GM19240 (cell line): ENCODE results near the gene APOOL.

GRCh38 chrX:84061669-84062435, 126.1 kb downstream of the RPS6KA6 start:
- RRBS: no CpG with 5 or more reads among the region's 2 CpGs

- RRBS: no CpG with 5 or more reads among the region's 4 CpGs
Observed at GRCh38 chrX:84729769-84730063, 227.5 kb upstream of the HDX start.

DNA sequence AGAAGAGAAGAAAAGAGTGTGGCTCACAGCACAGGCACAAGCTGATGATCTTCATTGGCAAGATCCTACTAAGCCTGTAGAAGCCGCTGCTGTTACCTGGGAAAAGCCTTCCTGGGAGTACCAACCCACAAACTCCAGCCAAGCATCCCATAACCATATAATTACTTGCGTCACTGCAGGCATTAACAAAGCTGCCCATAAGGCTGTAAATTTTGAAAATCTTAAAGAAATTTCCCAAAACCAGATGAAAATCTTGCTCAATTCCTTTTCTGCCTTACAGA, 237.8 kb upstream of the HDX start:
- RRBS: no CpG with 5 or more reads among the region's 2 CpGs

DNA sequence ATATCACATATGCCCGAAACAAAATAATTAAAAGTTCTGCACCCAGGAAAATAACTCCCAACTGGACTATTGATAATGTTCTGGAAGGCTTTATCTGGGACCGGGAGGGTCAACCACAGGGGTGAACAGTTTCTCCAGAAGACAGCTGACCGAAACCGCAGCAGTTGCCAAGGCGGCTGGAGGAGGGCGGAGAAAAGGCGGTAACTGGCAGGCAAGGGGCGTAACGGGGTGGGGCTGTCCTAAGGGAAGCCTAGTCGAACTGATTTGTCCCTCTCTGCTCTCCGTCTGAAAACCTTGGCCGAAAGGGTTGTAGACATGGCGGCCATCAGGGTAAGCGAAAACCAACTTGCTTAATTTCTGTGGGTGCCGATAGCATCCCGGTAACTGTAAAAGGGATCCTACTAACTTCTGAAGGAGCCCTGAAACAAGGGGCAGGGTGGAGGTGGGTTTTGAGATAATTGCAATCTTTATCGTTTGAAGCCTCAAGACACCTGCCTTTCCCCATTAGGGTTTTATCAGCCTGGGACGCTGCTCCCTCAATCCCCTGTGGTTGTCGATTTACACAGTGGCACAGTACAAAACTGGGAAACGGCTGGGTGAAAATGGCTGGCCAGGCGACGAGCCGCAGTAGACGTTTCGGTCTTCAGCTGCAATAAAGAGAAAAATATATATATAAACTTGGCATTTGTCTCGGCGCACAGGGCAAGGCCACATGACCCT, at the start of gene APOOL:
TSS of gene APOOL (plus strand) at position 280 of the 720 bp plus-strand sequence.
- RRBS: no CpG with 5 or more reads among the region's 27 CpGs

- RRBS: no CpG with 5 or more reads among the region's 5 CpGs
Observed at GRCh38 chrX:85963729-85964307, 83.5 kb downstream of the CHM start.

DNA sequence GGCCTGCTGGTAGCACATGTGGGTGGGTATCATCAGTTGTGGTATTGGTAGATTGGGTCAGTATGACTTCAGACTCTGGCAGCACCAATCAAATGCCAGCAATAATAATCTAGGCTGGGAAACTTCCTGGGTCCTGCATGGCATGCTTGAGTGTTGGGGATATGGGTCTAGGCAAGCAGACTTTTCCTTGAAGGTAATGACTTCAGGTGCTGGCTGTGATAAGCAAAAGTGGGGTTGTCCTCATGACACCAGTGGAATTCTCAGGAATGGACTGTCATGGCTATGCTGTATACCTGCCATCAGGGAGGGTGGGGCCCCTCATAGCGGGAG, 577.5 kb downstream of the DACH2 start:
- RRBS: no CpG with 5 or more reads among the region's 1 CpG

- RRBS: no CpG with 5 or more reads among the region's 5 CpGs
Observed at GRCh38 chrX:89539080-89539503, 382.6 kb upstream of the TGIF2LX start.

GRCh38 chrX:92114255-92114542, 335.0 kb downstream of the PCDH11X start:
- RRBS: no CpG with 5 or more reads among the region's 6 CpGs

DNA sequence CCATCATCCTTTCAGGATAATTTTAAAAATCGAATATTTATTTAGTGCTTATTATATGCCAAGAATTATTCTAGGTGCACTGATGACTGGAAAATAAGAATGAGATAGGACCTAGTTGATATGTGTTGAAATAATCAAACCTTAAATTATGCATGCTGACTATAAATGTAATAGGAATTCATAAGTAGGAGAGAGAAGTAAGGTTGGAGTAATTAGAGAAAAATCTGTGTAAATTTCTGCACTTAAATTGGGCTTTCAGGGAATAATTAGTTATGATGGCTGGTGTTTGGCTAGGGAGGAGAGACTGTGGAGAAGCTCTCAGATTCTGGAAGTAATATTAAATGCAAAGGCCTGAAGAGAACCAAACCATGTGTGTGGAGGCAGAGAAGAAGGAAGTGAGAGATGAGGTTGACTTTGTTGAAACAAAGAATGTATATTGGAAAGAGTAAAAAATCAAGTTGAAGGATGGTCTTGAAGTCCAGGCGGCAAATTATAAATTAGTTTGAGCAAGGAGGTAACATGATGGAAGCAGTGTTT, 79.4 kb downstream of the DIAPH2 start:
- RRBS: no CpG with 5 or more reads among the region's 2 CpGs

GRCh38 chrX:96993543-96994000, 109.9 kb downstream of the RPA4 start:
- RRBS: no CpG with 5 or more reads among the region's 2 CpGs

DNA sequence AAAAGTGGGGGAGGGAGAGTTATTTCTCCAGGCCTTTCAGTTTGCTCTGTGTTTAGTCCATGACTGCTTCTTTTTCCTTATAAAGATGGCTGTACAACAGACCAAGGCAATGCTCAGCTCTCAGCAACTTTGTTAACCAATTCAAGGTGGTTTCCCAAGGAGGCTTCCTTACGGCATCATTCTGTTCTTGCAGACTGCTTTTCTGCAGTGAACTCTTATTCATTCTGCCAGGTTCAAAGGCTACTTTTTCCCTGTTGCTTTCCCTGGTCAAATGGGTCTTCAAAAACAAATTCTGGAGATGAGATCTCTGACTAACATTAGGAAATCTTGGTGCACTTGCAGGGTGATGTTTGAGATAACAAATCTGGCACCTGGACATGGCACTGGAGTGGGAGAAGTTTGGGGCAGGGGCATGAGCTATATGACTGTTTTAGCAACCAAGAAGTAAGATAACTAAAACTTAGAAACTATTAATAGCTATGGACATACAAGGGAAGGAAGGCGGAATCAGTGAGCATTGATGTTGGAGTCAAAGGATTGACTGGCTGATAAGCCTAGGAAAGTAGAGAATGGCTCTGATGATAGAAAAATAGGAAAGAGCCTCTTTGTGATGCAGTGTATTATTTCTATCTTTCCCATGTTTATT, 129.8 kb downstream of the RPA4 start:
- RRBS: no CpG with 5 or more reads among the region's 2 CpGs

GRCh38 chrX:100593115-100593504, 8.4 kb downstream of the TNMD start:
- RRBS: no CpG with 5 or more reads among the region's 2 CpGs

DNA sequence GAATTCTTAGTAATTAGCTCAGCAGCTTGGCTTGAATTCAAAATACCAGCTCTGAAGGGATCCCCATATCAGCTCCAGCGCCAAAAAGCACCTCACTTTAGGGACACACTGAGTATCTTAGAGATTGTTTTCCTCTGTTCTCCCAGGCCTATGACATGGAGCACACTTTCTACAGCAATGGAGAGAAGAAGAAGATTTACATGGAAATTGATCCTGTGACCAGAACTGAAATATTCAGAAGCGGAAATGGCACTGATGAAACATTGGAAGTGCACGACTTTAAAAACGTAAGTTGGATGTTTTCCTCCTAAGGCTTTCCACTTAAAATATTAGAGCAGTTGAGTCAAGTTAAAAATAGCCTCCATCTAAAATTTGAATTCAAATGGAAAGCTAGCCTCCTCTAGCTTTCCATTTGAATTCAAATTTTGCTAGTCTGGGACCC, 9.0 kb downstream of the TNMD start:
- RRBS: no CpG with 5 or more reads among the region's 4 CpGs

DNA sequence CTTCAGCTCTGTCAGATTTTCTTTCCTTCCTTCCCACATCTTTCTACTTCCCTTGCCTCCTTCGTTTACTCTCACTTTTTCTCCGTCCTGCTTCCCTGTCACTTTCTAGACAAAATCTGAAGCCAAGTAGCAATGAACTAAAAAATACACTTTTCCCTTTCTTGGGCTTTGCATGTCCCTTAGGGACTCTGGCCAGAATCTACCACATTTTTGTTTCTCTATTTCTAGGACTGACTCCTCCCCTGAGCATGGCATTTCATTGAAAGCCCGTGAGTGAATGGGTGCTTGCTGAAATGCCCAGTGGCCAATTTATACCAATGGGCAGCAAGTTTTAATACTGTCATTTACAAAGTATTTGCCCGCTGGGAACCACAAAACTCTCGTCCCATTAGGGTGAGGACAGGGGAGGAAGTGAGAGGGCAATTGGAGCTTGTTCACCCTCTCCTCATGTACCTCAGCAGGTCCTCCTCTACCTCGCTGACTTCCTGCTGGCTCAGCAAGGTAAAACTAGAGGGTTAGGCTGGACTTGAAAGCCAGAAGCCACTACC, 1.0 kb downstream of the SRPX2 start:
- RRBS: no CpG with 5 or more reads among the region's 6 CpGs

GRCh38 chrX:100650635-100651384, 6.8 kb downstream of the SRPX2 start:
- RRBS: no CpG with 5 or more reads among the region's 2 CpGs

DNA sequence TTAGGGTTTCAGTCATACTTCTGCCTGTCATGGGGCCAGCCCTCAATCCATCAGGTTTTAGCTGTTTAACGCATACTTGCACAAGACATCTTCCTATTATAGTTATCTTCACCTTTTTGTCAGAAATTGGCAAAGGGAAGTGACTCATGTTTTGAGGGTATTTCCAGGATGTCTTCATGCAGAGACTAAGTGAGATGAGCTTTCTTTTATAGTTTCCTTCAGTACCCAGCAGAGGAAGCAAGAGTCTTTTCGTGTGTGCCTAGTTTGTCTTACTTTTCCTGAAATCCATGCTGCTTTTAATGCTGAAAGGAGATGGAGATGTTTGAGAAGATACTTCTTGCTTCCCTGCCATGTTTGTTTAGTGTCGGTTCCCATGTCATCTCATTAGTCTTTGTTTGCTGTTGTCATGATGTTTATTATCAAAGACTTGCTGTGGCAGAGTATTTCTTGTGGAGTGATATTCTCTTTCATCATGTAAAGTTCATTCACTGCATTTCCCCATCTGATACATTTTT, 9.6 kb downstream of the CSTF2 start:
- RRBS: no CpG with 5 or more reads among the region's 3 CpGs

DNA sequence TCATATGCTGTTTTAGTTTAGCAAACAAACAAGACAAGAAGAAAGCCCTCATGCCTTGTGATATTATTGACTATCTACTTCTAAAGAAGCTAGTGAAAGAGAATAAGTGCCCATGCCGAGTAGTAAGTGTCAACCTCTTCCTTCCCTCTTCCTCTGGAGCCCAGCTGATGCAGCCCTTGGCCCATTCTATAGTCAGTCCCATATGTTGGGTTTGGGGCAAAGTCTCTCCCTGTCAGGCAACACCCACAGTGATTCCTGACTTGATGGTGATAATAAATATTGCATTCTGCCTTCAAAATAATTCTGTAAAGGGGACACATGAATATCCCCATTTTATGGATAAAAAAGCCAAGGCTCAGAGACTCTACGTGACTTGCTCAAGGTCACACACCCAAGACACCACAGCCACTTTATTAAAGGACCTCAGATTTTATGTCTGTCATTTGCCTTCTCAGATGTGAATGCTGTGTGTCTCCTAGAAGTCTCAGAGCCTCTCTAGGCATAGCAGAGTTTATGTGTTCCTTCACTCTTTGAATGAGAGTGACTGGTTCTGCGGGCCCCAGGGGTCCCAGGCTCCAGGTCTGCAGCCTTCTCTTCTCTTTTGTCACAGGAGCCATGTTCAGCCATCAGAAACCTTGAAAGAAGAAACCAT, 17.4 kb downstream of the ARL13A start:
- RRBS: no CpG with 5 or more reads among the region's 3 CpGs

DNA sequence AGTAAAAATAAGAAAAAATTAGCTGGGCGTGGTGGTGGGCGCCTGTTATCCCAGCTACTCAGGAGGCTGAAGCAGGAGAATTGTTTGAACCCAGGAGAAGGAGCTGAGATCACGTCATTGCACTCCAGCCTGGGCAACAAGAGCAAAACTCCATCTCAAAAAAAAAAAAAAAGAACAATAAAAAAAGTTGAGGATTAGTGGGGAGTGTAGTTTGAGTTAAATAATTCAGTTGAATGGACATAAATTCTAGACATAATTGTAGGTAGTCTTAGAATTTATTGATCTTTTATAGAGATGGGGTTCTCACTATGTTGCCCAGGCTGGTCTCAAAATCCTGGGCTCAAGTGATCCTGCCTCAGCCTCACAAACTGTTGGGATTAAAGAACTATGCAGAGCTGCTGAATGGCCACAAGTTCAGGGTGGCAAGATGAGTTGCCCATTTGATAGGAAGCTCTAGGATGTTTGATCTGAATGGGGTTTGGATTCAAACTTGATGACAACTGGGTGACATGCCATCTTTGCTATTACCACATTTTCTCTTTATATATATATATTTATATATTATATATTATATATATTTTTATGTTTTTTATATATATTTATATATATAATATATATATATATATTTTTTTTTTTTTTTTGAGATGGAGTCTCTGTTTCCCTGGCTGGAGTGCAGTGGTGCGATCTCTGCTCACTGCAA, 3.5 kb downstream of the RPL36A start:
- RRBS: no CpG with 5 or more reads among the region's 4 CpGs

GRCh38 chrX:101425924-101426487, 18.0 kb downstream of the HNRNPH2 start:
- RRBS: no CpG with 5 or more reads among the region's 6 CpGs

- RRBS: no CpG with 5 or more reads among the region's 3 CpGs
Observed at GRCh38 chrX:101626131-101626759, 3.3 kb downstream of the ARMCX3 start.